Measurements from ENCODE around the gene KCNG3.

DNA sequence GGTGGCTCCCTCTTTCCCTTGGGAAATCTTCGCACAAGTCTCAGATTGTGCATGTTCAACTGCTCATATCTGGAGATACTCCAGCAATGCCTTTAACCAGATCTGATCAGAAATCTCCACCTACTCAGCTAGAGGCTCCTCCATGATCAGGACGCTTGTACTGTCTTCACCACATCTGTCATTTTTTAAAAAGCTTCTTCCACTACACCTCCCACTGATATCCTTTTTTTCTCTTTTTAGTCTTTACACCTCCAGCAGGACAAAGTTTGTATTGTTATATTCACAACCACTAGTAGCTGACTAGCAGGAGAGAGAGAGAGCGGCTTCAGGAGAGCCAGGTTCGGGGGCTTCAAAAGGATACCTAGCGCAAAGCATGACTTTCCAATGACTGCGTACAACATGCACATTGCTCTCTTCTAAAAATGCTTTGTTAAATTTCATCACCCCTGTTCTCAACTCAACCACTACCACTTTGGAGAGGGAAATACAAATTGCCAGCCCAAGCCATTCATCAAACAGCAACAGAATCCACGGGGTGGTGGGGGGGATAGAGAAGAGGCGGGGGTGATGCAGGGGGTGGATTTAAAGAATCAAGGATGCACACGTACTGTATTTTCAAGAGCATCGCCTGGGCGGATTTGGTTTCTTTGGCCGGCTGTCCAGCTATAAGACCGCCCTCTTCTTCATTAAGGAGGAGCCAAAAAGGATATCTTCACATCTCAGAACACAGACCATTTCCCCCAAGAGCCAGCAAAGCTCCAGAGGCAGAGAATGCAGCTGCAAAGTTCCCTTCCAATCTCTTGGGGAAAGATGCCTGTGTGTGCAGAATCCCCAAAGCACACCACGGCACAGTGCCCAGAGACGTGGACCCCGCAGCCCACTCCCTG, 1.2 kb downstream of the SLC8A1 start:
- PRO-cap, 2 experiments = no peak in any of the 2 experiments

- PRO-cap, 2 experiments = no peak in any of the 2 experiments
These were observed 61.2 kb upstream of the SLC8A1 start for GRCh38 chr2:40513036-40513472.

- PRO-cap, 2 experiments = peak in 1 of 2 experiments; most common minus-strand start chr2:41967537 (in 1)
These were observed 80.3 kb upstream of the PKDCC start for GRCh38 chr2:41967347-41968009.

DNA sequence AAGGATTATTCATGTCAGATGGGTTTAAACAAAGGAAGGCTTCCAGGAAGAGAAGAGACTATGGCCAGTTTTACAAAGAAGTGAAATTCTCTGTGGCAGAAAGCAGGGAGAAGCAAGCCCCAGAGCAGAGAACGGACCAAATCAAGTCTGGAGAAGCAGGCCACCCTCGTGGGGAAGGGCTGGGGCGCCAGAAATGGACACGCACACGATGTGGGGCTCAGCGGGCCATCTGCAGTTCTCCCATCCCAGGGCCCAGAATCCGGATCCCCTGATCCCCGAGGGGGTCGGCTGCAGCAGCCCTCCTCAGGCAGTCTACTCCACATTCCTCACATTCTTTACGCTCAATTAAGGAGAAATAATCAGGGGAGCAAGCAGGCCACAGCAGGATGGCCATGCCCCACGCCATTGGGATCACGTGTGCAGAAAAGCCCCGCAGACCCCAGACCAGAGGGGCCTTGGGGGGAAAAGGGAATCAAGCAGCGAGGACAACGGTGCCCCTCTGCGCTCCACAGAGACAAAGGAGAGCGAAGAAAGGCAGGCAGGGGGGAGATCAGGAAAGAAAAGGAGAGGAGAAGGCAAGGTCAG, 17.7 kb upstream of the PKDCC start:
- PRO-cap, 2 experiments = no peak in any of the 2 experiments

GRCh38 chr2:42045791-42046067, 2.1 kb upstream of the PKDCC start:
- PRO-cap, 2 experiments = no peak in any of the 2 experiments

DNA sequence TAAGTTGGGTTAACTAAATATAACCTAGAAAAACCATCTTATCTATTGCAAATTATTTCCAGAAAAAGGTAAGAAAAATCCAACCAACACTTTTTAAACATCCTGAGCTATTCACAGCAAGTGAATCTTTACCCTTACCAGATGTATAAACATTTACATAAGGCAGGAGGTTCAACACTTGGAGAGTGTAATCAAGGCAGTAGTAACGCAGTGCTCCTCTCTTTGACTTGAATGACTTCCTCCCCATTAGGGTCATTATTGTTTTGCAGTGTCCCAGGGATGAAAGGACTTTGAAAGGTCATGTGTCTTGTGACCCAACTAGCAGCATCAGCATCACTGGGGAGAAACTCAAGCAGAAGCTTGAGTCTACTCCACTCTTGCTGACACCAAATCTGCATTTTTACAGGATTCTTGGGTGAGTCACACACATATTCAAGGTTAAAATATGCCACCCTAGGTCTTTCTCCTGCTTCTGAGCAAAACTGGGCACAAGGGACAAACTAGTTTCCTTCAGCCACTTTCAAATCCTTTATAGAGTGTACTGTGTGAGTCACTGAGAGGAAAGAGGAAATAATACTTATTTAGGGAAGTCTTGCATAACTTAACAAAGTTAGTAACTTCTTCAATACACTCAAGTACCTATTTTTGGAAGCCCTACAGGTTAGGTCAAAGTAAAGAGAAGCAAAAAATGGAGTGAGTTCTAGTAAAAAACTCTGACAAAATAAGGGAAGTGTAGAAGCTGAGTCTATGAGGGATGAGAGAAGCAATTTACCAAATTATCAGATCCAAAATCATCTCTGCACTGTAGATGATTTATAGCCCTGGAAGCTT, 51.1 kb upstream of the EML4 start:
- PRO-cap, 2 experiments = no peak in any of the 2 experiments

DNA sequence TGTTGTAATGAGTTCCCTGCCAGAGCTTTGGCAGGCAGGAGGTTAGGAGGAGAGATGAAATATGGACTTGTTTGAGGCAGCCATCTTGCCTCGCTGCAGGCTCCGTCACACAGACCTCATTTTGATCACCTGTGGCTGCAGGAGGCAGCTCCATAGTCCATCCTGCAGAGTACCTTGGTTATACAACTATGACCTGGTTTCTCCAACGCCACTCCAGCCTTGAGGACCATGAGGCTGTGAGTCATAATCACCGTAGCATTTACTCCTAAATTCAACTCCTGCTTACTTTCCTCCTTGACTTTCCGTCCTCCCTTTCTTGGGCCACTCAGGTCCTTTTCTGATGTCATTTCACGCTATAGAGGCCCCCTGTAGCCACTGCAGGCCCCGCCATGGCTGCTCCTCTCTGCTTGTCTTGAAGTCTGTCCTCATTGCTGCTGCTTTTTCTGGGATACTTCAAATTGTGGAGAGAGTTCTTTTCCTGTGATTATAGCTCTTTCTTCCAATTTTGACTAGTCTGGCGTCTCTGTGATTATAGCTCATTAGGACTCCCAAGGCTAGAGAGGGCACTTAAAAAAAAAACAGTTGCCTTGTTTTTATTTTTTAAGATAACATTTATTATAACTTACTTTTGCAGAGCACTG, 26.3 kb upstream of the EML4 start:
- PRO-cap, 2 experiments = no peak in any of the 2 experiments

DNA sequence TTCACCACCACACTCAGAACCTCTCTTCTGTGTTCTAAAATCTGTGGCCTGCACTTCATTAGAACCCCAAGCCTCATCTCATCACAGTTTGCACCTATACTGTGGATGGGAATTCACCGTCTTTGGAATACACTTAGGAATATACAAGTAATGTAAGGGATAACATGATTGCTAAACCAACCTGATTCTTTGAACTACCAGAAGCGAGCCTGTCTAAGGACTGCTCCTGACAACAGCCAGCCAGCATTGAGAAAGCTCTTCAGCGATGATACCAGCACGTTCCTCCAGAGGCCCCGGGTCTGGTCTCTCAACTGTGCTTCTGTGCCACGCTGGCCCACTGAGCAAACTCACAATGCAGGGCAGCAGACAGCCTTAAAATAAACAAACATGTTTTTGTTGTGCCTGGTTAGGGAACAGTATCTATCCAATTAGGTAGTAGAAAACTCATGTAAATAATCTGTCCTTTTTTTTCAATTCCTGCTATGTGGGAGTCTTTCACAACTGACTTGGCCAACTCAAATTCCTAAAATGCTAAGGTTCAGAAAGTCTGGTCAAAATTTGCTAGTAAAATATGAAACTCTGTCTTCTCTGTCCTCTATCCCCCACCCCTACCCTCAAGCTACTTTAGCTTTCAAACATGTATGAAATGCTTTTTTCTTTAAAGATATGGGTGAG, 21.5 kb upstream of the EML4 start:
- PRO-cap, 2 experiments = no peak in any of the 2 experiments

DNA sequence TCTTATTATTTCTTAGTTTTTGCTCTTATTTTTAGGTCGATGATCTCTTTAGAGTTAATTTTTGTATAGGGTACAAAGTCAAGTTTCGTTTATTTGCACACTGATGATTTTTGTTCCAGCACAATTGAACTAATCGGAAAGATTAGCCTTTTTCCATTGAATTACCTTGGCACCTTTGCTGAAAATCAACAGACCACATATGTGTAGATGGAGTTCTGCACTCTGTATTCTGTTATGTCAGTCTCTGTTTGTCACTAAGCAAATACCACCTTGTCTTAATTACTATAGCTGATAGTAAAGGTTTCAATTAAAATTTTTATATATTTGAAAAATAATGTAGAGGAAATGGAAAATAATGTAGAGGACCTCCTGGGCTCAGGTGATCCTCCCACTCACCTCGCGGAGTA, 18.8 kb downstream of the EML4 start:
- PRO-cap, 2 experiments = no peak in any of the 2 experiments

DNA sequence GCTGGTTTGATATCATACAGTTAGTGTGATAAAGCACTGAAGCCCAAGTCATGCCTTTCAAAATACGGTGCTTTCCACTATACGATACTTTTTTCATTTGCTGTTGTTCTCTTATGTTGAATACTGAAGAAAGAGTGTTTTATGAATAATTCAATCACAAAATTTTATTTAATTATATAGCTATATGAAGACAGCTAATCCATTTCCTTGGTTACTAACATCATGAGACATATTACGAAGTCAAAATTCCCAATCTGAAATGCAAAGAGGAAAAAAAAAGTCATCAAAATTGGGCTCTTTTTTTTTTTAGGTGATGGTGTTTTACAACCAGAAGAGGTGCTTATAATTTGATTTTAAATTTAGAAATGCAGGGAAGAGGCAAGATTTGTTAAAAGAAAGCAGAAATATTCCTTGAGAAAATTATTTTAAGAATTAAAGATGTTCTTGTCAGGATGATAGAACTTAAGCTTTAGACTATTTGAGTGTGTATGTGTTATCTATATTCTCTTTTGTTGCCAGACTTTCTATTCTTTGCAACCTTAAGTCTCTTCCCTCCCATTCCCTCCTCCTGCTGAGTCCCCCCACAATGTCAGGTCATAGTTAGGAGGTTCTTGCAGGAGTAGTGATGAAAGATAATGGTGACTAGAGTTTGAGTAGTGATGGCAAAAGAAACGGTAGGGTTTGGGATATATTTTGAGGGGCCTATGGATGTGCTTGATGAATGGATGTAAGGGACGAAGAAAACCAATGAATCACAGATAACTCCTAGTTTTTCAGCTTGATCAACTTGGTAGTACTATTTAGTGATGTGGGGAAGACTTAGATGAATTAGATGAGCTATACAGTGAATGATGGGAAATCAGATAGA, 20.8 kb downstream of the EML4 start:
- PRO-cap, 2 experiments = no peak in any of the 2 experiments

DNA sequence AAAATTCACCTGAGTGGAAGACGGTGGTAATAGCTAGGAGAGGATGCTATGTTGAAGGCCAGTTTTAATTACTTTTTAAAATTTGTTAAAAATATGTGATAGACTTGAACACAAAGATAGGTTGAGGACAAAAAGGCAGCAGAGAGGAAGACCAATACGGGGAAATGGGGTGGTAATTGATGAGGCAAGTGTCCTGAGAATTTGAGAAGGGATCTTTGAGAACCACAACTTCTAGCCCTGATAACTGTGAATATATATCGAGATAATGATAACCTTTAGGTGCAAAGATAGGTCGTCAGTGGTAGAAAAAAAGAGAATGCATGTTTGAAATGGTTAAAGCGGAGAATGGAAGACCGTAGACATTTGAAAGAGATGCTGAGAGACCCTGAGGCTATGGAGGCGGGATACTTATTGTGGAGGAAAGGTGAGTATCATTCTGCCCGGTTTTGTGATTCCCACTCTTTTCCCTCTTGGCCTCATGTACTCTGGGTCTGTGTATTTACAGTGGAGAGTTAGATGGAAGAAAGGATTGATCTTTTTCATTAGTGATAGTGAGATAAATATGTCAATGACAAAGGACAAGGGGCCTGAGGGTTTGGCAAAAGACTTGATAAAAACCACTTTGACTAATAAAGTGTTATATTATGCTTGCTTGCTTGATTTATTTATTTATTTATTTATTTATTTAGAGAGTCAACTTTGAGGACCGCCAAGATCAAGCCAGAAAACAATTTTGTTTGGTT, 78.0 kb downstream of the EML4 start:
- PRO-cap, 2 experiments = no peak in any of the 2 experiments

DNA sequence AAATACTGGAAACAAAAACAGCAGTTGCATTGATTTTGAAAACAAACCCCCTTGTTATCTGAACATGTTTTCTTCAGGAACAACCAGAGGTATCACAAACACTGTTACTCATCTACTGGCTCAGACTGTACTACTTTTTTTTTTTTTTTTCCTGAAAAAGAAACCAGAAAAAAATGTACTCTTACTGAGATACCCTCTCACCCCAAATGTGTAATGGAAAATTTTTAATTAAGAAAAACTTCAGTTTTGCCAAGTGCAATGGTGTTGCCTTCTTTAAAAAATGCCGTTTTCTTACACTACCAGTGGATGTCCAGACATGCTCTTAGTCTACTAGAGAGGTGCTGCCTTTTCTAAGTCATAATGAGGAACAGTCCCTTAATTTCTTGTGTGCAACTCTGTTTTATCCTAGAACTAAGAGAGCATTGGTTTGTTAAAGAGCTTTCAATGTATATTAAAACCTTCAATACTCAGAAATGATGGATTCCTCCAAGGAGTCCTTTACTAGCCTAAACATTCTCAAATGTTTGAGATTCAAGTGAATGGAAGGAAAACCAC, 30.5 kb downstream of the COX7A2L start:
- PRO-cap, 2 experiments = no peak in any of the 2 experiments

DNA sequence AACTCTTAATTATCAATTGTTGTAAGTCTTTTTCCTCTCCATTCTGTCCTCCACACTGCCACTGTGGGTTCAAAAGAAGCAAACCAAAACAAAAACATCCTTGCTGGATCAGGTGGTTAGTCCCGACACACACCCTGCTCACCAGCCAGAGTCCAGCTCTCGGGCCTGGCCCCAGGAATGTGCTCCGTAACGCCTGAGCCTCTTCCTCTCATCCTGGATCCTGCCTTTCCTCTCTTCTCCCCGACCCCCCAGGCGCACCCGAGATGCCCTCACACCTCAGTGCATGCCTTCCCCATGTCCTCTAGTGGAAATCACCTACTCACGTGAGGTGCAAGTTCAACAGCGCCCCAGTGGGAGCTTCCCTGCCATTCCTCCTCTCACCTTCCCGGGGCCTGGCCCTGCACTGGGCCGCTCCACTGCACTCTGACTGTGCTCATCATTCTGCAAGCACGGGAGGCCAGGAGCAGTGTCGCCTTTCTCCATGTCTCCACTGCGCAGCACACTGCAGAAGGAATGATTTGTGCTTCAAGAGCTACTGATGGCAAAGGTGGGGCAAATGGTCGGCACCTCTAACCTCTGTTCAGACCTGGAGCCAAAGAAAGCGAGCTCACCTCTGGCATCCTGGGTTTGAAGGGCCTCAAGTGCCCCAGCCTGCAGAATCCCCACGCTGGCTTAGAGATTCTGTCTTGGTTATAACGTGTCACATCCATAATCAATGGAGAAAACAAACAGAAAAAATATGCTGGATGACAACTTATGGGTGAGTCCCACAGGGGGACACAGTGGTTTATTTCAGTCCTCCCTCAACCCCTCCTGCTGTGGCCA, 20.4 kb downstream of the COX7A2L start:
- PRO-cap, 2 experiments = no peak in any of the 2 experiments

GRCh38 chr2:42493895-42494401, at the start of gene KCNG3:
Gene KCNG3, minus strand, starts transcription at chr2:42493982.
- PRO-cap, 2 experiments = peak in 2 of 2 experiments; most common plus-strand start chr2:42494096 (in 1); most common minus-strand start chr2:42493977 (in 1)

DNA sequence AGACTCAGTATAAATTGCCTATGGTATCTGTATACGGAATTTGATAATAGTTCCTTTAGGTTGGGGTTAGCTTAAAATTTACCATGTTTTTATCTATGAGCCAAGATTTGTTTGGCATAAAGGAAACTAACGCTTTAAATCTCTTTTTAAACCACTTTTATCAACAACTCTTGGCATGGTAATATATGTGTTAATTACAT, 68.8 kb downstream of the MTA3 start:
- PRO-cap, 2 experiments = no peak in any of the 2 experiments

DNA sequence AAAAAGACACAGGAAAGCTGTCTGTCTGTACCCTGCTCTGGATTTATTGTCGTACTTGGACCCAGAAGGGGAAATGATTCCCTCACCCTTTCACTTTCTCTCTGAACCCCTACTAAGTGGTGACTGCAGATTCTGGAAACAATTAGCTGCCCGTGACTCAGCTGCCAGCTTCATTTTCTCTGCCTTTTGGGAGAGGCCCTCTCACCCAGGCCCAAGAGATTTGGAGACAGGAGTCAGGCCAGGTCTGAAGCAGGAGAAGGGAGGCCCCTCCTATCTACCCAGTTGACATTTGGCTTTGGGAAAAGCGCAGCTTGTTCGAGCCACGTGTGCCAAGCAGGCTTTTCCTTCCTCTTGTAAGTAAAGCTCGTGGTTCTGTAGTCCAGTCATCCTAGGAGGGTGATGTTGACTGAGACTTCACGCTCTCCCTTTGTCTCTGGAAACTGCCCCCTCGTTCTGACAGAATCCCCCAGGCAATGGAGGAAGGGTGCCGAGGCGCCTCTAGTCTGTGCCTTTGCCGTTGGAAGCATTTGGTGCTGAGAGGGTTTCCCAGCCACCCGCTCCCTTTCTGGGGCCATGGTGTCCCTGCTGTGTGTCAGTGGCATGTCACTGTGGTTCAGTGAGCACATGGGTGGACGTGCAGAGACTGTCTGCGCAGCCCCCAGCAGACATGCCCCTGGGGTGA, 8.6 kb downstream of the OXER1 start:
- PRO-cap, 2 experiments = no peak in any of the 2 experiments

DNA sequence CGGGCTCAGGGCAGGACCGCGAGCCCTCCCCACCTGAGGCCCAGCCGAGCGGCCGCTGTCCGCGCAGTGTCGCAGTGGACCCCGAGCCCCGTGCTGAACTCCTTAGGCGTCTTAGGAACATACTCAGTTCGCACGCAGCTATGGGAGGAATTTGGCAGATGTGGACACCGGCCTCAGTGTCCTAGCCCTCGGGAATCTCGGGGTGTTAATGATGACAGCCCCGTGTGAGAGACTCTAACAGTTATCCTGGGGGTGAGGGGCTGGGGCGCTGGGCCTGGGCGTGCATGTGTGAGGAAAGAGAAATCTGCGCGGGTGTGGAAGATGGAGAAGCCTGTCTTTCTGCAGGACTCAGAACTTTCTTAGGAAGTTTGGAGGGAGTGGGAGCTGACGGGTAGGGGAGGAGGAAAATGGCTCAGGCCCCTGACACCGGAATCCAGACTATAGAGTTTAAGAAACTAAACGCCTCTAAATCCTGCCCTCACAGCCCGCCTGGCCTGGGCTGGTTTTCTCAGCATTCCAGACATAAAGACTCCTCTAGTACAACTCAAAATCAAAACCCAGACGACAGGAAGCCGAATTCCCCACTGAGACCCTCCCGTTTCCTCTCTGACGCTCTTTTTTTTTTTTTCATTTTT, 969 bp upstream of the HAAO start:
- PRO-cap, 2 experiments = peak in 1 of 2 experiments; most common minus-strand start position 524 of the sequence (in 1)

GRCh38 chr2:42809015-42809524, 16.7 kb upstream of the HAAO start:
- PRO-cap, 2 experiments = peak in 2 of 2 experiments; most common plus-strand start chr2:42809312 (in 2)

DNA sequence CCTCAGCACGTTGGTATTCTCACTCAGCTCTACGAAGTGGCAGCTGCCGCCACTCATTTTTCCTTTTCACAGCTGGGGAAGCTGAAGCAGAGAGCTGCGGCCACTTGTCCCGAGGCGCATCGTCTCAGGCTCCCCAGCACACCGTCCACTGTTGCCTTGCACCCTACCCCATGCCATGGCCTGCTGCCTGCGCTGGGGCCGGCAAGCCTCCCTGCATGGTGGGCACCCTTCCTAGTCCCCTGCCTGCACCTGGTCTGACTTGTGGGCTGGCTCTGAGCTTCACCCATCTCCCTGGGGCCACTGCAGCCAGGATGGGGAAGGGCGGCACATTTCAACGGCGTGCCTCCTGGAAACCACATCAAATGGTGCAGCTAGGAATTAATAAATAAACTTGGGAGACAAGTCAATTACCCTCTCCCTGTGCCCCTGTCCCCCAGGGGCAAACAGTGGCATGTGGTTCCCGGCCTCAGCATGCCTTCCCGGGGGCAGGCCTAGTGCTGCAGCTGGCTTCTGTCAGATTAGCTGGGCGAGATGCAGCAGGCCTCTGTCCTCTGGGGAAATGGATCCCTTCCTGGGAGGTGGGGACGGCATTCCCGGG, 64.7 kb upstream of the HAAO start:
- PRO-cap, 2 experiments = no peak in any of the 2 experiments

GRCh38 chr2:42964650-42965207, 172.3 kb upstream of the HAAO start:
- PRO-cap, 2 experiments = no peak in any of the 2 experiments

Measured in Colon Carcinoma Metastatic in the Lung (tissue), 2 donors.